ENCODE data around the genes CYP26C1, CYP2C9 and CYP2C8.

GRCh38 chr10:92818088-92818375 lies 30.3 kb upstream of the EXOC6 start:
- RAMPAGE, long total RNA = no peak
- RRBS = no CpG with 5 or more reads among the region's 3 CpGs
PRO-cap:
- standard = no peak
- CoPRO, capped RNA only, 2 experiments = no peak in any of the 2 experiments
- CoPRO, capped and uncapped RNA, 2 experiments = no peak in any of the 2 experiments
- CoPRO, uncapped RNA only, 2 experiments = no peak in any of the 2 experiments
CAGE:
- cytosol, long polyA plus RNA = no peak
- long polyA plus RNA = no peak
- nucleolus, long total RNA = no peak
- nucleus, long polyA plus RNA = no peak

- RAMPAGE, long total RNA = no peak
- RRBS = no CpG with 5 or more reads among the region's 9 CpGs
PRO-cap:
- standard = no peak
- CoPRO, capped RNA only, 2 experiments = no peak in any of the 2 experiments
- CoPRO, capped and uncapped RNA, 2 experiments = no peak in any of the 2 experiments
- CoPRO, uncapped RNA only, 2 experiments = no peak in any of the 2 experiments
CAGE:
- cytosol, long polyA plus RNA = no peak
- long polyA plus RNA = no peak
- nucleolus, long total RNA = no peak
- nucleus, long polyA plus RNA = no peak
Observed at GRCh38 chr10:93060727-93060926, at the start of gene CYP26C1. Gene CYP26C1, plus strand, starts transcription at chr10:93060798.

DNA sequence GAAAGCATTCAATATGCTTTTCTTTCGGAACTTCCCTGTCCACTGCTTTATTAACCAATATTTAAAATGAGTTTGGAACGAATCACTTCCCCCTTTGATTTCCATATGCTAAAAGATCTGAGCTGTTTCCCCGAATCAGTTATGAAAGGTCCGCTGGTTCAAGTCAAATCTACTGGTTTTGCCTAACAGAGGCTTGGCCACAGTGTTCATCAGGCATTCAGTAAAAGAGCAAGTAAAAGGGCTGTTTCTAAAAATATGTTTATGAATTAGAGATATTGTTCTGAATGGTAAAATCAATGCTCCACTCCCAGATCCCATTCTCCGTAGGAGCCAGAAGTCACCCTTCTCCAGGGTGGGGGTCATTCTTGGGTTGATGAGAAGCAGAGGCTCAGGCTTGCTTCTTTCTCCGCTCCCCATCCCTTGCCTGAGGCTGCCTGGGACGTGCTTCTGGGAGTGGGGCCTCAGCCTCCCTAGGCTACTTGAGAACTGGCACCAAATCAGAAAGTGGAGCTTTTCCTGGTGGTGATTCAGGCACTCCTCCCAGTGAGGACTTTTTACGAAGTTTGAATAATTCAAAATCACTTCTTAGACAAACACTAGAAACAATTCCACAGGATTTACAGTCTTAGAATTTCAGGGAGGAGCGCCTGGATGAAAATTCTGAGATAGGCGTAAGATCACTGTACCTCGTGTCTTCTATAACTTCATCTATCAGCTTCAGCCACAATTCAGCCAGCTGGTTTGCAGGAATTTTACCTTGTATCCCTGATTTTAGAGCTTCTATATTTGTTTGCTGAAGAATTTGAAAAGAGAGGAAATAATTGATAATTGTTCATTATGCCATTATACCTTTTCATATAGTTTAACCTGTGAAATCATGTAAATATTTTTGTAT lies 105.2 kb downstream of the MYOF start:
- RAMPAGE, long total RNA = no peak
- RRBS = no CpG with 5 or more reads among the region's 11 CpGs
PRO-cap:
- standard = no peak
- CoPRO, capped RNA only, 2 experiments = no peak in any of the 2 experiments
- CoPRO, capped and uncapped RNA, 2 experiments = no peak in any of the 2 experiments
- CoPRO, uncapped RNA only, 2 experiments = no peak in any of the 2 experiments
CAGE:
- cytosol, long polyA plus RNA = no peak
- long polyA plus RNA = no peak
- nucleolus, long total RNA = no peak
- nucleus, long polyA plus RNA = no peak

- RAMPAGE, long total RNA = no peak
- RRBS = 14% methylated on average over 1 of the region's 8 CpGs
PRO-cap:
- standard = no peak
- CoPRO, capped RNA only, 2 experiments = no peak in any of the 2 experiments
- CoPRO, capped and uncapped RNA, 2 experiments = no peak in any of the 2 experiments
- CoPRO, uncapped RNA only, 2 experiments = no peak in any of the 2 experiments
CAGE:
- cytosol, long polyA plus RNA = no peak
- long polyA plus RNA = no peak
- nucleolus, long total RNA = no peak
- nucleus, long polyA plus RNA = no peak
Observed at GRCh38 chr10:93393160-93393801, 88.9 kb downstream of the MYOF start.

- RAMPAGE, long total RNA = no peak
- RRBS = no CpG with 5 or more reads among the region's 4 CpGs
PRO-cap:
- standard = no peak
- CoPRO, capped RNA only, 2 experiments = no peak in any of the 2 experiments
- CoPRO, capped and uncapped RNA, 2 experiments = no peak in any of the 2 experiments
- CoPRO, uncapped RNA only, 2 experiments = no peak in any of the 2 experiments
CAGE:
- cytosol, long polyA plus RNA = no peak
- long polyA plus RNA = no peak
- nucleolus, long total RNA = no peak
- nucleus, long polyA plus RNA = no peak
Observed at GRCh38 chr10:93435896-93436368, 46.2 kb downstream of the MYOF start.

- RAMPAGE, long total RNA = no peak
- RRBS = no CpG with 5 or more reads among the region's 10 CpGs
PRO-cap:
- standard = no peak
- CoPRO, capped RNA only, 2 experiments = no peak in any of the 2 experiments
- CoPRO, capped and uncapped RNA, 2 experiments = no peak in any of the 2 experiments
- CoPRO, uncapped RNA only, 2 experiments = no peak in any of the 2 experiments
CAGE:
- cytosol, long polyA plus RNA = no peak
- long polyA plus RNA = no peak
- nucleolus, long total RNA = no peak
- nucleus, long polyA plus RNA = no peak
Observed at GRCh38 chr10:93470932-93471866, 10.9 kb downstream of the MYOF start.

- RAMPAGE, long total RNA = no peak
- RRBS = no CpG with 5 or more reads among the region's 28 CpGs
PRO-cap:
- standard = no peak
- CoPRO, capped RNA only, 2 experiments = no peak in any of the 2 experiments
- CoPRO, capped and uncapped RNA, 2 experiments = no peak in any of the 2 experiments
- CoPRO, uncapped RNA only, 2 experiments = no peak in any of the 2 experiments
CAGE:
- cytosol, long polyA plus RNA = no peak
- long polyA plus RNA = no peak
- nucleolus, long total RNA = no peak
- nucleus, long polyA plus RNA = no peak
Observed at GRCh38 chr10:93567867-93568342, 1.4 kb downstream of the FFAR4 start.

DNA sequence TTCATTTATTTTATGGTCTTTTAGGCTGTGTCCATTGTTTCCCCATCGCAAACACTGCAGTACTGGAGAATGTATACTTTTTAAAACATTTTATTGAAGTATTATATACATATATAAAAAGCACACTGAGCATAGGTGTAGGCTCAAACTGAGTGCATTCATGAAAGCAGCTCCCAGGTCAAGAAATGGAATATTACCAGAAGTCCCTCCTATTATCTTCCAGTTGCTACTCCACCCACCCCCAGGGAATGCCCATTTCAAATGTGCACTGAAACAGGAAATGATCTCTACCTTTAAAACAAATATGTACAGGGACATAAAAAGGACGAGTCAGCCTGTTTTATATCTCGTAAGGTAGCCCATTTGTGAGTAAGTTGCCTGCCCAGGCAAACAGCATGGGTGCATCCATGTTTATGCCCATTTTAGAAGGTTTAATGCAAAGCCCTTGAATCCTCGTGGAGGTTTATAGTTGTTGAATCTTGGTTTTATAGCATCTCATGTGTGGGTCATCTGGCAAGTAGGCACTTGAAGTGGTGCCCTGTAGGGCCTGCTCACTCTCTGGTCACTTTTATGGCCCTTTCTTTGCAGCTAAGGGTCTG lies 10.4 kb downstream of the FFAR4 start:
- RAMPAGE, long total RNA = no peak
- RRBS = no CpG with 5 or more reads among the region's 4 CpGs
PRO-cap:
- standard = no peak
- CoPRO, capped RNA only, 2 experiments = no peak in any of the 2 experiments
- CoPRO, capped and uncapped RNA, 2 experiments = no peak in any of the 2 experiments
- CoPRO, uncapped RNA only, 2 experiments = no peak in any of the 2 experiments
CAGE:
- cytosol, long polyA plus RNA = no peak
- long polyA plus RNA = no peak
- nucleolus, long total RNA = no peak
- nucleus, long polyA plus RNA = no peak

GRCh38 chr10:94286442-94287170 lies 76.1 kb downstream of the NOC3L start:
- RAMPAGE, long total RNA = no peak
- RRBS = no CpG with 5 or more reads among the region's 5 CpGs
PRO-cap:
- standard = no peak
- CoPRO, capped RNA only, 2 experiments = no peak in any of the 2 experiments
- CoPRO, capped and uncapped RNA, 2 experiments = no peak in any of the 2 experiments
- CoPRO, uncapped RNA only, 2 experiments = no peak in any of the 2 experiments
CAGE:
- cytosol, long polyA plus RNA = no peak
- long polyA plus RNA = no peak
- nucleolus, long total RNA = no peak
- nucleus, long polyA plus RNA = no peak

GRCh38 chr10:94680294-94680950 lies 3.1 kb upstream of the CYP2C18 start:
- RAMPAGE, long total RNA = no peak
- RRBS = no CpG with 5 or more reads among the region's 3 CpGs
PRO-cap:
- standard = no peak
- CoPRO, capped RNA only, 2 experiments = no peak in any of the 2 experiments
- CoPRO, capped and uncapped RNA, 2 experiments = no peak in any of the 2 experiments
- CoPRO, uncapped RNA only, 2 experiments = no peak in any of the 2 experiments
CAGE:
- cytosol, long polyA plus RNA = no peak
- long polyA plus RNA = no peak
- nucleolus, long total RNA = no peak
- nucleus, long polyA plus RNA = no peak

DNA sequence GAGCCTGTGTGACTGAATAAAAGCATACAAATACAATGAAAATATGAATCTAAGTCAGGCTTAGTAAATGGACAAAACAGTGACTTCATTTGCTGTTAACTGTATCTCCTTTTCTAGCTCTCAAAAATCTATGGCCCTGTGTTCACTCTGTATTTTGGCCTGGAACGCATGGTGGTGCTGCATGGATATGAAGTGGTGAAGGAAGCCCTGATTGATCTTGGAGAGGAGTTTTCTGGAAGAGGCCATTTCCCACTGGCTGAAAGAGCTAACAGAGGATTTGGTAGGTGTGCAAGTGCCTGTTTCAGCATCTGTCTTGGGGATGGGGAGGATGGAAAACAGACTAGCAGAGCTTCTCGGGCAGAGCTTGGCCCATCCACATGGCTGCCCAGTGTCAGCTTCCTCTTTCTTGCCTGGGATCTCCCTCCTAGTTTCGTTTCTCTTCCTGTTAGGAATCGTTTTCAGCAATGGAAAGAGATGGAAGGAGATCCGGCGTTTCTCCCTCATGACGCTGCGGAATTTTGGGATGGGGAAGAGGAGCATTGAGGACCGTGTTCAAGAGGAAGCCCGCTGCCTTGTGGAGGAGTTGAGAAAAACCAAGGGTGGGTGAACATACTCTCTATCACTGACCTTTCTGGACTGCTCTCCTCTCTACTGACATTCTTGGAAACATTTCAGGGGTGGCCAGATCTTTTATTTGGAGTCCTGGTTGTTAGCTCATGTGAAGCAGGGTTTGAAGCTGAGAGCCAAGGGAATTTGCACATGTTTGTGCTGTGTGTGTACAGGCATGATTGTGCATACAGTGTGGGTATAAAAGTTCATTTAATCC lies 12.7 kb downstream of the CYP2C19 start:
- RAMPAGE, long total RNA = no peak
- RRBS = no CpG with 5 or more reads among the region's 10 CpGs
PRO-cap:
- standard = no peak
- CoPRO, capped RNA only, 2 experiments = no peak in any of the 2 experiments
- CoPRO, capped and uncapped RNA, 2 experiments = no peak in any of the 2 experiments
- CoPRO, uncapped RNA only, 2 experiments = no peak in any of the 2 experiments
CAGE:
- cytosol, long polyA plus RNA = no peak
- long polyA plus RNA = no peak
- nucleolus, long total RNA = no peak
- nucleus, long polyA plus RNA = no peak

GRCh38 chr10:94938216-94938915 lies at the start of gene CYP2C9:
Gene CYP2C9, plus strand, starts transcription at chr10:94938658.
- RAMPAGE, long total RNA = no peak
- RRBS = no CpG with 5 or more reads among the region's 2 CpGs
PRO-cap:
- standard = no peak
- CoPRO, capped RNA only, 2 experiments = no peak in any of the 2 experiments
- CoPRO, capped and uncapped RNA, 2 experiments = no peak in any of the 2 experiments
- CoPRO, uncapped RNA only, 2 experiments = no peak in any of the 2 experiments
CAGE:
- cytosol, long polyA plus RNA = no peak
- long polyA plus RNA = no peak
- nucleolus, long total RNA = no peak
- nucleus, long polyA plus RNA = no peak

GRCh38 chr10:95068760-95069785 lies at the start of gene CYP2C8:
Gene CYP2C8, minus strand, starts transcription at chr10:95069497.
- RAMPAGE, long total RNA = no peak
- RRBS = no CpG with 5 or more reads among the region's 6 CpGs
PRO-cap:
- standard = no peak
- CoPRO, capped RNA only, 2 experiments = no peak in any of the 2 experiments
- CoPRO, capped and uncapped RNA, 2 experiments = no peak in any of the 2 experiments
- CoPRO, uncapped RNA only, 2 experiments = no peak in any of the 2 experiments
CAGE:
- cytosol, long polyA plus RNA = no peak
- long polyA plus RNA = no peak
- nucleolus, long total RNA = no peak
- nucleus, long polyA plus RNA = no peak

DNA sequence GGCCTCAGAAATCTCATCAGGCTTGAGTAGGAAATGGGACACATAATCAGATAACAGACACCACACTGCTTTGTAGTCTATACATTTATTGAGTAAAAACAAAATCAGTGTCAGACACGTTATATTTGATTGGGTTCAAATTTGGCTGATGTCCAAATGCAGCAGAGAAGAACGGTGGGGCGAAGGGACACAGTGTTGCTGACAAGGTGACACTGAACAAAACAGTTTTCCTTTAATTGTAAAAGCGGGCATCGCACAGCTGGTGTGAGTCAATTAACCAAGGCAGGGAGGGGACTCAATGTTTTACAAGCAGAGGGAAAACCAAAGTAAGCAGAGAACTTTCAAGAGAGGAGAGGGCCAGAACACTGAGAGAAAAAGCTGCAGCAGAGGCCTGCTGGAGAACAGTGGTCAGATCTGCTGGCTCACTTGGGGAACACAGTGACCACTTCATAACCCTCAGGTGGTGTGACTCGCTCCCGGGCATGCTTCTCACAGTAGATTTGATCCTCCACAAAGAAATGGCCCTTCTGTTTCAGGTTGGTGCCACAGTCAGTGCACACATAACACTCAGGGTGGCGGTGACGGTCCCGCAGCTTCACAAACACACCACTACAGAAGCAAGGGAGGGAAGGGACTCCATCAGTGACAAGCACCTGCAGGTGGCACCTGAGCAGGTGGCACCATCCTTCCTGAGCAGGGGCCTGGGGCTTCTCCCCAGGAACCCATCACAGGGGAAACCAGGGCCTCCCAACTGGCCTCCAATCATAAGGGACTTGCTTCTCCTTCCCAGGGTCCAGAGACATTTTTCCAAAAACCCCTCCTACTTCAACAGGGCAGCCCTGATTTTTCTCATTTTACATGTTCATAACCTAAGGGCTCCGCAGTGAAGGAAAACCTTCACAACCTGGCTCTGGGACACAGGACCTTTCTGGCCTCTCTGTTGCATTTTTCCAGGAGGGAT lies 43.7 kb downstream of the ACSM6 start:
- RAMPAGE, long total RNA = no peak
- RRBS = no CpG with 5 or more reads among the region's 11 CpGs
PRO-cap:
- standard = no peak
- CoPRO, capped RNA only, 2 experiments = no peak in any of the 2 experiments
- CoPRO, capped and uncapped RNA, 2 experiments = no peak in any of the 2 experiments
- CoPRO, uncapped RNA only, 2 experiments = peak in 1 of 2 experiments; most common minus-strand start position 275 of the sequence (in 1)
CAGE:
- cytosol, long polyA plus RNA = no peak
- long polyA plus RNA = no peak
- nucleolus, long total RNA = no peak
- nucleus, long polyA plus RNA = no peak

DNA sequence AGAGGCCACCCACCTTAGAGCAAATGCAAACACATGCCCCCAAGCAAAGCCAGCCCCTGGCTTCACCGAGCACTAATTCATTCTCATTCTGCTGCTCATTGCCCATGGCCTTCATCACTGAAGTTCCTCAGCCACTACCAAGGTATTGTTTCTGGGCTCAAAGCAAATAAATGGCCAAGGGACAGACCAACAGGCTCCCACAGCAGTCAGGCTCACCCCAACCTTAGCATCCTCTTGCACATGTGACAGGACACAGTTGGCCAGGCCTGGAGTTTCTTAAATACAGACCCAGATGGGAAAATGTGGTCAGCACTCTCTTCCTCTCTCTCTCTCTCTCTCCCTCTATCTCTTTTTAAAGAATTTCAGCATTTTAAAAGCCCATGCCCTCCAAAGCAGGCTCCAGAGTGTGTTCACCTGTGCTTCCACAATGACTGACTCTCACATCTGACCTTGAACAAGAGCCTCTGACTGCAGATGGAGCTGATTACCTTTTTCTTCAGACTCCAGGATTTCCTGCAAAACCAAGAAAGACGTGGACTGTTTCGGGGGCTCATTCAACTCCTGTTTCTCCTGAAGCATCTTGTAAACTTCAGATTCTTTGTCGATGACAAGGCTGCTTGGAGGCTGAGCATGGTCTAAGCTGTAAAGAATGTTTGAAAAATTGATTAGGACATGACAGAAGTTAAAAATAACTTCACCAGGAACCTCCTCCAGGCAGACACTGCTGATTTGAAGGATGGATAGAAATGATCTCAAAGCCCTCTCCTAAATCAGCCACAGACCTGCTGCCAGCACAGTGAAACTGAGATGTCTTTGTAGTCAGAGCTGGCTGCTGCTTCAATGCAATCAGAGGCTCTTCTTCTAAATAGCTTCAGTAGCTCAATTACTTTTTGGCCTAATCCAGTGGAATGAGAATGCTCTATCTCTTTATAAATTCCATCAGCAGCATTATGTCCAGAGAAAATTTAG lies 43.8 kb downstream of the PDLIM1 start:
- RAMPAGE, long total RNA = no peak
- RRBS = no CpG with 5 or more reads among the region's 4 CpGs
PRO-cap:
- standard = no peak
- CoPRO, capped RNA only, 2 experiments = no peak in any of the 2 experiments
- CoPRO, capped and uncapped RNA, 2 experiments = no peak in any of the 2 experiments
- CoPRO, uncapped RNA only, 2 experiments = no peak in any of the 2 experiments
CAGE:
- cytosol, long polyA plus RNA = no peak
- long polyA plus RNA = no peak
- nucleolus, long total RNA = no peak
- nucleus, long polyA plus RNA = no peak

- RAMPAGE, long total RNA = no peak
- RRBS = no CpG with 5 or more reads among the region's 2 CpGs
PRO-cap:
- standard = no peak
- CoPRO, capped RNA only, 2 experiments = no peak in any of the 2 experiments
- CoPRO, capped and uncapped RNA, 2 experiments = no peak in any of the 2 experiments
- CoPRO, uncapped RNA only, 2 experiments = no peak in any of the 2 experiments
CAGE:
- cytosol, long polyA plus RNA = no peak
- long polyA plus RNA = no peak
- nucleolus, long total RNA = no peak
- nucleus, long polyA plus RNA = no peak
Observed at GRCh38 chr10:95280673-95281153, 10.1 kb downstream of the PDLIM1 start.

GRCh38 chr10:95286606-95287230 lies 4.1 kb downstream of the PDLIM1 start:
- RAMPAGE, long total RNA = no peak
- RRBS = no CpG with 5 or more reads among the region's 3 CpGs
PRO-cap:
- standard = no peak
- CoPRO, capped RNA only, 2 experiments = no peak in any of the 2 experiments
- CoPRO, capped and uncapped RNA, 2 experiments = no peak in any of the 2 experiments
- CoPRO, uncapped RNA only, 2 experiments = no peak in any of the 2 experiments
CAGE:
- cytosol, long polyA plus RNA = no peak
- long polyA plus RNA = no peak
- nucleolus, long total RNA = no peak
- nucleus, long polyA plus RNA = no peak